ENCODE measurements around a stretch of chr16.

- RRBS: no CpG with 5 or more reads among the region's 6 CpGs
CAGE:
- cytosol, long polyA plus RNA: no peak
- long polyA plus RNA: no peak
- nucleus, long polyA plus RNA: no peak
Observed at GRCh38 chr16:30778114-30778645, 8.8 kb downstream of the ZNF629 start.

- RRBS: no CpG with 5 or more reads among the region's 11 CpGs
CAGE:
- cytosol, long polyA plus RNA: no peak
- long polyA plus RNA: no peak
- nucleus, long polyA plus RNA: no peak
Observed at GRCh38 chr16:30779338-30779925, 7.6 kb downstream of the ZNF629 start.

- RRBS: 2% methylated on average over 24 of the region's 40 CpGs
CAGE:
- cytosol, long polyA plus RNA: no peak
- long polyA plus RNA: no peak
- nucleus, long polyA plus RNA: no peak
Observed at GRCh38 chr16:30786647-30787085, 339 bp downstream of the ZNF629 start.

GRCh38 chr16:30875579-30876421, 18.1 kb downstream of the BCL7C start:
- RRBS: 2% methylated on average over 4 of the region's 19 CpGs
CAGE:
- cytosol, long polyA plus RNA: no peak
- long polyA plus RNA: no peak
- nucleus, long polyA plus RNA: no peak

- RRBS: 3% methylated on average over 1 of the region's 13 CpGs
CAGE:
- cytosol, long polyA plus RNA: no peak
- long polyA plus RNA: no peak
- nucleus, long polyA plus RNA: no peak
Observed at GRCh38 chr16:30893352-30893772, 515 bp downstream of the BCL7C start.

DNA sequence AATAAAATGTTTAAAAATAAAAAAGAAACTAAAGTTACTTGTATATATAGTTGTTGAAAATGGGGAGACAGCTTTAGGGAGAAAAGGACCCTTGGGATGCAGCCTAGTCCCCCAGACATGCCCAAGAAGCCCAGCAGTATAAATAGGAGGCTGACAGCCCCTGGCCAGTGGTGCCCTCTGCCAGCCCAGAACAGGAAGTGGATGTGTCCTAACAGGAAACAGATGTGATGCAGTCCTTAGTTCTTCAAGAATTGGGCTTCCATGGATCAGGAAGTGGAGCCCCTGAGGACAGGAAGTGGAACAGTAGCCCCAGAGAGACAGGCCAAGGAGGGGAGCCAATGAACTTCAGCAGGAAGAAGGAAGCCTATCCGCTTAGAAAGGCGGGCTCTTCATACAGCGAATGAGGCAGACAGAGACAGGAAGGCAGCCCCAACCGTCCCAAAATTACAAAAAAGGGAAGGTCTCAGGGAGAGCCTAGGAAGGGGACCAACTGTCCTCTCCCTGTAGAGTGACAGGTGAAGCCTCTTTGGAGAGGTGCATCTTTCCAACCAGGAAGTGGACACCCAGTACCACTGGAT, 7.2 kb downstream of the CTF1 start:
- RRBS: no CpG with 5 or more reads among the region's 4 CpGs
CAGE:
- cytosol, long polyA plus RNA: no peak
- long polyA plus RNA: no peak
- nucleus, long polyA plus RNA: no peak

DNA sequence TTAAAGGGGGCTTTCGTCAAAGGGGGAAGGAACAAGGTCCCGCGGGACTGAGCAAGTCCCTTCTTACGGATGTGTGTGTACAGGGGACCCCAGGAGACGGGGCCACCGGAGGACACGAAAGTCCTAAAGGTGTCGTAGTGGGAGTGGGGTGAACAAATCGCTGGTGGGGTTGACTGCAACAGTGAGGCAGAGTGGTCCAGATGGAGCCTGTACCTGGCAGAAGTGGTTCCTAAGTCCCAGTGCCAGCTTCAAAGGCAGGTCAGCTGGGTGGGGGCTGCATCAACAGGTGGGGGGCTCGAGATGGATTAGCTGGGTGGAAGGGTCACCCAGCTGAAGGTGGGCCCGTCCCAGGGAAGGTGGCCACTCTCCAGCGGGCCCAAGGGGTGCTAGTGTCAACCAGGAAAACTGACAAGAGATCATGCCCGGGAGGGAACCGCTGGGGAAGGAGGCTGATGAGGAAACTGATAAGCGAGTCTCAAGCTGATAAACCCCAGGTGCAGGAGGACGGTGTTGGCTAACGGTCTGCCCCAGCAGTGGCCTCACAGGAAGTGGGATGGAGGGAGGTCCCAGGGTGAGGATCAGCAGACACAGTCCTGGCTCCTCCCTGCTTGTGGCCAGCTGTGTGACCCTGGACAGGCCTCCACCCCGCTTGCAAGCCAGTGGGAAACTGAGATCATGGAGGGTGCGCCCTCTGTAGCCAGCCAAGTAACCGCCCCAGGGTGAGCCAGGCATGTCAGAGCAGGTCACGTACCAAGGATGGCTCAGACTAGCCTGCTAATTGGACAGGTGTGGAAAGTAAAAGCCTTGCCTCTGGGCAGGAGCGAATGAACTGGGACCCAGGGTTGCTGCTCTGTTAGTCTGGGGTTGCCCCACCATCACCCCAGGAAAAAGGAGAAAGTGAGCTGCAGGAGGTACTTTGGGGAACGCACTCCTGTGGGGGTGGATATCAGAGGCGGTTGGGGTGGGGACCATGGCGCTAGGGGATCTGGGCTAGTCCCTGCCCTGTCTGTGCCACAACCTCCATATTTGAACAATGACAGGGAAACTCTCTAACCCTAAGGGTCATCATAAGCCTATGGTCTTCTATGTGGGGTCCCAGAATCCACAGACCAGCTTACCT, 1.1 kb downstream of the ORAI3 start:
- RRBS: no CpG with 5 or more reads among the region's 25 CpGs
CAGE:
- cytosol, long polyA plus RNA: no peak
- long polyA plus RNA: no peak
- nucleus, long polyA plus RNA: no peak

GRCh38 chr16:30979832-30980939, 4.8 kb upstream of the HSD3B7 start:
- RRBS: 94% methylated on average over 6 of the region's 64 CpGs
CAGE:
- cytosol, long polyA plus RNA: no peak
- long polyA plus RNA: no peak
- nucleus, long polyA plus RNA: no peak

DNA sequence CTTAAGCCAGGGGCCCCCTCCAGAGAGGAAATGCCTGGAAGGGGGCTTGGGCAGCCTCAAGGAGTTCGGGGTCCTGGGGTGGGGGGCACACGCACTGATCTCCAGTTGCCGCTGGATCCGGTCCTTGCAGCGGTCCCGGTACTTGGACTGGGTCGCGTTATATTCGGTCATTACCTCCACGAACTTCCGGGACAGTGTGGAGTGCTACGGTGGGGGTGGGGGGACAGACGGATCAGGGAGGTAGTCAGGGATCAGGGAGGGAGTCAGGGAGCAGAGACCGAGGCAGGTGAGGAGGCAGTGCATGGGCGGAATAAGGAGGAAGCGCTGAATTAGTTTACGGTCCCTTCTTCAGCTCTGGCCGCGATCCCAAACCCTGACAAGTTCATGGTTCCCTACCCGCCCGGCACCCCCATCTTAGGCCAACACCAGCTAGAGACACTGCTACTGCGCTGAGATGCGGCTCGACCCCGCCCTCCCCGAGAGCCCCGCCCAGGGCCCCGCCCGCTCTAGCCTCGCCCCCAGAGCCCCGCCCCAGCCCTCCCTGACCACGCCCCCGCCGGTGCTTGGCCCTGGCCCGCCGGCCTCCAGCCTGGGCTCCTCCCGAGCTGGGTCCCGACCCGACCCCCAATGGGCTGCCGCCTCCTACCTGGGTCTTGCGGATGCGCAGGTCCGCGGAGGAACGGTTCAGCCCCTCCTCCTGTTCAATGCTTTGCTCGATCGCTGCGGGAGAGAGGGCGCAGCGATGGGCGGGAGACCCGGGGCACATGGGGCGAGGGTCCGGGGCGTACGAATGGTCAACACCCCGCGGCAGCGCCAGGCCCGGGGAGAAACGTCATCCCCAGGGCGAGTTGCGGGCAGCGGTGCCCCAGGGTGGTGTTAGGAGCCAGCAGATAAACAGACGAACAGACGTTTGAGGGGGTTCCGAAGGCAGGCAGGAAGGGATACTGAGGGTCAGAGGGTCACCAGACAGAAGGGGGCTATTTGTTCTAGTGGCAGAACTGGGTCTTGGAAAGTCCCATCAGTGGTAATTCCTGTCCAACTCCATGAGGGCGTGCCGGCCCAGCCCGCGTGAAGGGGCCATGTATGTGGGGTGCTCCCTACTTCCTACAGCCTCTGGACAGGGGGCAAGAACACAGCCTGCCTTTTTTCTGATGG, 12.2 kb downstream of the HSD3B7 start:
- RRBS: 32% methylated on average over 7 of the region's 71 CpGs
CAGE:
- cytosol, long polyA plus RNA: no peak
- long polyA plus RNA: no peak
- nucleus, long polyA plus RNA: no peak

DNA sequence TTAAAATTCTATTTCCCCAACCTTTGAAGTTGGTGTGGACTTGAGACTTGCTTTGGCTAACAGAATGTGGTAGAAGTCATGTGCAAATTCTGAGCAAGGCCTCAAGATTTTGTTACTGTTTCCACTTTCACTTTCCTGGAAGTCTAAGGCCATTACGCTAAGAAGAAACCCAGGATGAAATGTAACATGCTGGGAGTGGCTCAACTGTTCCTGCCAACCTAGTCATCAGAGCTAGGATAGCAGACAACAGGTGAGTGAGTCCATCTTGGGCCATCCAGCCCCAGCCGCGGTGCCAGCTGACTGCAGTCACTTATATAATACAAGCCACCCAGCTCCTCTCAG, 10.8 kb upstream of the STX4 start:
- RRBS: no CpG with 5 or more reads among the region's 3 CpGs
CAGE:
- cytosol, long polyA plus RNA: no peak
- long polyA plus RNA: no peak
- nucleus, long polyA plus RNA: no peak

GRCh38 chr16:31033686-31034124, 347 bp downstream of the STX4 start:
- RRBS: under 1% methylated on average over 12 of the region's 32 CpGs
CAGE:
- cytosol, long polyA plus RNA: start-site peak on the plus strand at chr16:31033704-31033791, 92 and 87 reads in 2 replicates
- long polyA plus RNA: start-site peak on the plus strand at chr16:31033690-31033817, 127 and 133 reads in 2 replicates
- nucleus, long polyA plus RNA: start-site peak on the plus strand at chr16:31033689-31033816, 102 and 208 reads in 2 replicates; start-site peak on the plus strand at chr16:31034009-31034099, 87 and 120 reads in 2 replicates

DNA sequence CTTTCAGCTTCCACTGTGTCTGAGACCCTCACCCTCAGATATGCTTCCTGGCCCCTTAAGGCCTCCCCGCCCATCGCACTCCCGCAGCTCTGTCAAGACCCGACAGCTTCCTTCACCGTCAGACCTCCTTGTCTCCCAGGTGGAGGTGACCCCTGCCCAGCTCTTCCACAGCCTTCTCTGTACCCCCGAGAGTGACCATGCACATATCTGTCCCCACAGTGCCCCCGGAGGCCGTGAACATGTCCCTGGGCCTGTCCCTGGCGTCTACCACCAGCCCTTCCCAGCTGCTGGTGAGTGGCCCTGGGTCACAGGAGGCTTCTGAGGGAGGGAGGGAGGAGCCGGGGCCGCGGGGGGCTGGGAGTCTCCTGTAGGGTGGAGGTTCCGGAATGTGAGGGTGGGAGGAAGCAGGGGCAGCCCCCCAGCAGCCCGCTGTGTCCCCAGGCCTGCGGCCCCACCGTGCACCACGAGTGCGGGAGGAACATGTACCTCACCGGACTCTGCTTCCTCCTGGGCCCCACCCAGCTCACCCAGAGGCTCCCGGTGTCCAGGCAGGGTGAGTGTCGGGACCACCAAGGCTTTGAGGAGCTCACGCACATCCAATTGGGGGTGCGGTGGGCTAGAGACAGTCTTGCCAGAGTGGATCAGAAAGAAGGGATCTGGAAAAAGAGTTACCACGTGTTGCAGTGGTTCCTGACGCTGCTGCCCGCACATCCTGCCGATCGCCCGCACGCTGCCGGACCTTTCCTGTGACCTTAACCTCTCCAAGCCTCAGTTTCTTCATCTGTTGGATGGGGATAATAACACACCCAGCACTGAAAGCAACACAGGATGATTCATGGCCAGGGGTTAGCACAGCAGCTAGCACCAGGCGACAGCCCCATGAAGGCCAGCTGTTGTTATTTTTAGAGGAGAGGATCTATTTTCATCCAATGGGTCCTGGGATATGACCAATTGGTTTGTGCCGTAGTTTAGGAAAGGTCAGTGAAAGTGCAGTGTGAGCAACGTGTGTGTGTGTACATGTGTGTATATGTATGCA, 2.2 kb downstream of the ITGAX start:
- RRBS: 29% methylated on average over 10 of the region's 34 CpGs
CAGE:
- cytosol, long polyA plus RNA: no peak
- long polyA plus RNA: no peak
- nucleus, long polyA plus RNA: no peak

GRCh38 chr16:31386811-31387216, 6.3 kb upstream of the ITGAD start:
- RRBS: no CpG with 5 or more reads among the region's 5 CpGs
CAGE:
- cytosol, long polyA plus RNA: no peak
- long polyA plus RNA: no peak
- nucleus, long polyA plus RNA: no peak

DNA sequence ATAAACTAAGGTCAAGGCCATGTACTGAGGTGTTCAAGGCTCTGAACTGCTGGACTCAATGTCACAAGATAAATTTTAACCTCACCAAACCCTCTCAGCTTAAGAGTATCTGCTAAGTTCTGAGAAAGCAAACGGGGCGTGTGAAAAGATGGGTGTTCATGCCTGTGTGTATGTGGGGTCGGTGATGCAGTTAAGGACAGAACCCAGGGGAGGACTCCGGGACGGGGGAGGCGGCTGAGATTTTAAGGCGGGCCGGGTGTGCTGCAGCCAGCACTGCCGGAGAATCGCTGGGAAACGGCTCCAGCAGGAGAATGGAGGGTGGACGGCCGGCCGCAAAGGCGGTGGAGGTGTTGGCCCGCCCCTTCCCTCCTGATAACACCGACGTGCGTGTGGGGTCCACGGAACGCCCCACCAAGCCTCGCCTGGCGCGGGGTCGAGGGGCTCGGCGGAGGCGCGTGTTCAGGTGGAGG, 754 bp downstream of the ZNF843 start:
- RRBS: 93% methylated on average over 3 of the region's 29 CpGs
CAGE:
- cytosol, long polyA plus RNA: no peak
- long polyA plus RNA: no peak
- nucleus, long polyA plus RNA: no peak

DNA sequence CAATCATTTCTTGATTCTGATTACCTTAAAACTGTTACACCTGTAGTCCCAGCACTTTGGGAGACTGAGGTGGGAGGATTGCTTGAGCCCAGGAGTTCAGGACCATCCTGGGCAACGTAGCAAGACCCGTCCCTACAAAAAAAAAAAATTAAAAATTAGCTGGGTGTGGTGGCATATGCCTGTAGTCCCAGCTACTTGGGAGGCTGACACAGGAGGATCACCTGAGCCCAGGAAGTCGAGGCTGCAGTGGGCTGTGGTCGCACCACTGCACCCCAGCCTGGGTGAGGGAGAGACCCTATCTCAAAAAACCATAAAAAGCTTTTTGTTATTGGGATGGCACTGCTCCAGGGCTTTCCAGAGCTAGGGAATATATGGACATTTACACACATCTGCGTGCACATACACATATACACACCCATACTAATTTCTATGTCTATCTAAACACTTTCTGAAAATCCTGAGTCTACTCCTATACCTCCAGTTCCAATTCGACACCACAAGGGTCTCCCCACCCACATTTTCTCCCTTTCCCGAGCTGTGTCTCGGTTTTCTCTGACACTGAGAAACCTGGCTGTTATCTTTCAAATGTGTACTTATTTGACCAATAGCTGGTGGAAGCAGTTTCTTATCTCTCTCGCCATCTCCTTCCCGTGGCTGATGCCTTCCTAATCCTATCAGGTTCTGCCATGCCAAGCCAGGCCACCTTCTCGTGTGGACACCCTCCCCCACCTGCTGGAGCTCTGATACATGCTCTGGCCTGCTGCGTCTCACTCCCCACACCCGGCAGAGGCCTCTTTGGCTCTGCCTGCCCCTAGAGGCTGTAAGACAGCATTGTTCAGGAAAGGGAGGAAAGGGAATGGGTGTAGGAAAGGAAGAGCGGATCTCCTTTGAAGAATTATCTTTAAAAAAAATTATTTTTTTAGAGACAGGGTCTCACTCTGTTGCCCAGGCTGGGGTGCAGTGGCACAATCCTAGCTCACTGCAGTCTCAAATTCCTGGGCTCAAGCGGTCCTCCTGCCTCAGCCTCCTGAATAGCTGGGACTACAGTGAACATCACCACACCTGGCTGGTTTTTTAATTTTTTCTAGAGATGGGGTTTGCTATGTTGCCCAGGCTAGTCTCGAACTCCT, 7.8 kb upstream of the ARMC5 start:
- RRBS: no CpG with 5 or more reads among the region's 16 CpGs
CAGE:
- cytosol, long polyA plus RNA: no peak
- long polyA plus RNA: no peak
- nucleus, long polyA plus RNA: no peak

DNA sequence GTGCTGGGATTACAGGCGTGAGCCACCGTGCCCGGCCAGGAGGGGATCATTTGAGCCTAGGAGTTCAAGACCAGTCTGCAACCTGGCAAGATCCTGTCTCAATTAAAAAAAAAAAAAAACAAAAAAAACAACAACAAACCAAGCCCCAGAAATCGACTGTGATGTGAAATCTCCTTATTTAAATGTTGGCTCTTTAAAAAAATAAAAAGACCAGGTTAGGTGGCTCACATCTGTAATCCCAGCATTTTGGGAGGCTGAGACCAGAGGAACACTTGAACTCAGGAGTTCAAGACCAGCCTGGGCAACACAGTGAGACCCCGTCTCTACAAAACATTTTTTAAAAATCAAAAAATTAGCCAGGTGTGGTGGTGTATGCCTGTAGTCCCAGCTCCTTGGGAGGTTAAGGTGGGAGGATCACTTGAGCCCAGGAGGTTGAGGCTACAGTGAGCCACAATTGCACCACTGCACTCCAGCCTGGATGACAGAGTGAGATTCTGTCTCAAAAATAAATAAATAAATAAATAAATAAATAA, 4.9 kb upstream of the ARMC5 start:
- RRBS: no CpG with 5 or more reads among the region's 5 CpGs
CAGE:
- cytosol, long polyA plus RNA: no peak
- long polyA plus RNA: no peak
- nucleus, long polyA plus RNA: no peak

GRCh38 chr16:31472638-31473269, 802 bp downstream of the TGFB1I1 start:
- RRBS: 17% methylated on average over 6 of the region's 24 CpGs
CAGE:
- cytosol, long polyA plus RNA: no peak
- long polyA plus RNA: no peak
- nucleus, long polyA plus RNA: no peak

DNA sequence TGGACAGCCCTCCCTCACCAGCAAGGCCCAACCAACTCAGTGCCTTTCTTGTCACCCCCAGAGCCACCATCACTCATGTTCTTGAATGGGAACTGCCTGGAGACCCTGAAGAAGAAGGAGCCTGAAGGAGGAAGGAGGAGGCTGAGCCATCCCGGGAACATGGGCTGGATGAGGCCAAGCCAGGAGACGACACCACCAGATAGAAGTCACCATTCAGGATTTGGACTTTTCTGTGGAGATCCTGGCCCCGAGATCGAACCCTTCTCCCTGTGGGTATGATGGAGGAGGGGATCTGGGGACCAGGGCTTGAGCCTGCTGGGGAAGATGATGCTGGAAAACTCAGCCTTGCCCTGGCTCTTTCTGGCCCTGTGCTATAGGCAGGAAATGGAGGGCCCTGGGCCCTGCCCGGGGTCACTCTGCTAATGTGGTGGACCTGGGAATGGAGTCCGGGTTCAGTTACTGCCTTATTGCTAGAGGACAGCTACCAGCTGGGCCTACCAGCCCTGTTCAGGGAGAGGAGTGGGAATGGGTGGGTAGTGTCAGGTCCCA, 9.9 kb upstream of the KRBOX5 start:
- RRBS: no CpG with 5 or more reads among the region's 6 CpGs
CAGE:
- cytosol, long polyA plus RNA: no peak
- long polyA plus RNA: no peak
- nucleus, long polyA plus RNA: no peak

DNA sequence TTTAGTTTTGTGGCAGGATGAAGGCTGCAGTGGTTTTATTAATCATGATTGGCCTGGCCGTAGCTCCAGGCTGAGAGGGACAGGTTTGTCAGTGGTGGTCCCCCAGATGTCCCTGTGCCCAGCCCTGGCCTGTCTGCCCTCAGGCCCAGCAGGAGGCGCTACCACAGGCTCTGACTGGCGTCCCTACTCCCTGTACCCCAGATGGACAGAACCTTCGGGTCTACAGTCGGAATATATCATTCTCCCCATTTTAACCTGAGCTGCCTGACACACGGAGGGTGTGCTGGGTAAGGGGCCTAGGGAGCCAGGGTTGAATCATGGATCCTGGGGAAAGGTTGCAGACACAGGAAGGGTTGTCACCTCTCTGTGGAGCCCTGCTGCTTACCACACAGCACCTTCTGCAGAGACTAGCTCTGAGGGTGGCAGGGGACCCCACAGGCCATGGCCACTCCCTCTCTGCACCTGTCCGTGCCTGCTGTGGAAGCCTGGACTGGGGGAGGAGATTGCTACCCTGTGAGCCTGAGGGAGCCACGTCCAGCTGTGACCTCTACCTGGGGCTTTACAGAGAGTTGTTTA, 1.7 kb upstream of the KRBOX5 start:
- RRBS: no CpG with 5 or more reads among the region's 8 CpGs
CAGE:
- cytosol, long polyA plus RNA: no peak
- long polyA plus RNA: no peak
- nucleus, long polyA plus RNA: no peak

GRCh38 chr16:32675927-32676127, 138 bp downstream of the TP53TG3 start:
- RRBS: no CpG with 5 or more reads among the region's 16 CpGs
CAGE:
- cytosol, long polyA plus RNA: no peak
- long polyA plus RNA: no peak
- nucleus, long polyA plus RNA: no peak

All from SK-N-SH (cell line).